Lower leg skin (tissue), 2 donors: ENCODE results near the genes CHMP3, ZNF514, FAHD2A and ADRA2B.

DNA sequence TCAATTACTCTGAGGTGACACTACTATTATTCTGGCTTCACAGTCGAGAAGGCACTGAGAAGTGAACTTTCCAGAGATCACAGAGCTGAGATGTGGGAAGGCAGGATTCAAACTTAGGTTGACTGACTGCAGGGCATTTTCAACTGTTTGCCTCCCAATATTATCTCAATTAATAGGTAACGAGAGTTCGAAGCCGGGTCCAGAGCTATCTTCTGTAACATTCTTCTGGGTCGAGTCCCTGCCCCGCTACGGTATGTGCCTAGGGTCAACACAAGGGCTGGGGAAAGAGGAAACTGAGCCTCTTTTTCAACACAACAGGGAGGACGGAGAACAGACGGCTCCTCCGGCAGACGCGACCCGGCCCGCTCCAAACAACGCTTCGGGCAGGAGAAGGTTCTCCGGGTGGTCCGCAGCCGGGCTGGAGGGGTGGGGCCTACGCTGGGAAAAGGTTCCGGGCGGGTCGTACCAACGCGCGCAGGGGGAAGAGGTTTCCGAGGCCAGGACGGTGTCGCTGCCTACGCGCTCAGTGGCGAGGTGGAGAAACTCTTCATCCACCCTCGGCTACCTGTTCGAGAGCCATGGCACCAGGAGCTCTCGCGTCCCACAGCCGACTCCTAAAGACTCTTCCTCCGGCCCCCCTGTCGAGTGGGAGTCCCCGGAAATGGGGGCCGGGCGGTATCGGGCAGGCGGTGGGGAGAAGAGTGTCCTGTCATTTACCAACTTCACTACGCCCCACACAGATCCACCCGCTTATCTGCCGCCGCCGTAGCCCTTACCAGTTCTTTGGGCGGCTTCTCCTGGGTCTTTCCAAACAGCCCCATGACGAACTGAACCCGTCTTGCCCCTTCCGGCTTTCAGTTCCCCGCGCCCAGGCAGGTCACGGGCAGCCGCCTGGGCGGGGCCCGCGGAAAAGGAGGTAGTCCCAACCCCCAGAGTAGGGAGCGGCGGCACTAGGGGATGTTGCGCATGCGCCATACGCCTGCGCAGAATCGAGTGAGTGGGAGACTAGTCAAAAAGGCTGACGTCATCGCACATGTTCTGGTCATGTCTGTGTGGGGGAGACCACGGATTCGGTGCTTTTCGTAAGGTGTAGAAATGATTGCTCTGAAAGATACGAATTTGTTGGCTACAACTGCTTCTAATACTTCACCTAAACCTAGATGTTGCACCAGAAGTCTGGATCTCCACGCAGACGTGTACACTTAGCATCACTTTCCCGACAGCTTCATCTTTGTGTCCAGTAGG is at the start of gene CHMP3:
CHMP3 (minus strand) TSS at position 916 of the 1,245 bp plus-strand sequence.
- PRO-cap = unidirectional peak, plus-strand start at position 309 of the sequence; bidirectional peak, plus-strand start at position 477 of the sequence, minus-strand start at position 381 of the sequence; bidirectional peak, plus-strand start at position 725 of the sequence, minus-strand start at position 616 of the sequence; bidirectional peak, plus-strand start at position 1,034 of the sequence, minus-strand start at position 870 of the sequence
- RAMPAGE, long total RNA, 2 experiments = start-site peak on the minus strand in 2 of 2 experiments, centred at positions 867 to 873 of the sequence, 753 to 1,368 reads per replicate

DNA sequence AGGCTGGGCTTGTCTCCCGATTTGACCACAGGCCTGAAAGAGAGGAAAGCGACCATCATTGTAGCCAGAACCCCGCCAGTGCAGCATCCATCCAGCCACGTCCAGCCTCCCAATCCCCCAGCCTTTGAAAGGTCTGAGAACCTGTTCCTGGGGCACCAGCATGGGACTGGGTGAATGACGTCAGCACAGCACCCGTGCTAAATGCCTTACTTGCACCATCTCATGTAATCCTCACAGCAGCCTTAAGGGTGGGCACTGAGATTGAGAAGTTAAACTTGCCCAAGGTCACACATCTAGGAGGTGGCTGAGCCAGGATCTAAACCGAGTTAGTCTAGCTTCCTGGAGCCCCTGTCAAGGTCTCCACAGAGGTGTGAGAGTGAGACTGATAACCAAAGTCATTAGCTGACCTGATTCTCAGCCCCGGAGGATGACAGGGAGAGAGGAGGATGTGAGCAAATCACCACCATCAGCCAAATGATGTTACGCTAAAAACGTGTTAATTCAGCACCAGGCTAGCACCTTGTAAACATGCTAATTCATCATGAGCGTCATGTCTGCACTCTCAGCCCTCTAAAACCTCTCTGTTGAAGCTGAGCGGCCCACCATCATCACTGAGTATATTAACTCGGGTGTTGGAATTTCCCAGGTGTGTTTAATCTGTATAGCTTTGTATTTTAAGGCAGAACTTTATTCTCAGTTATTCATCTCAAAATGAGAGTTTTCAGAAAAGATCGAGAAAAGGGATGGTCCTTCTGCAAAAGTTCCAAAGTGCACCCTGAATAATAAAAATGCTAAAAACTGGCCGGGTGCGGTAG is 4.6 kb downstream of the CD8A start:
- PRO-cap = no peak
- RAMPAGE, long total RNA, 2 experiments = no peak in any of the 2 experiments

GRCh38 chr2:86794714-86795900 is 4.4 kb upstream of the CD8A start:
- PRO-cap = no peak
- RAMPAGE, long total RNA, 2 experiments = no peak in any of the 2 experiments

- PRO-cap = no peak
- RAMPAGE, long total RNA, 2 experiments = no peak in any of the 2 experiments
These were observed 270.2 kb upstream of the PLGLB2 start for GRCh38 chr2:87477637-87478100.

DNA sequence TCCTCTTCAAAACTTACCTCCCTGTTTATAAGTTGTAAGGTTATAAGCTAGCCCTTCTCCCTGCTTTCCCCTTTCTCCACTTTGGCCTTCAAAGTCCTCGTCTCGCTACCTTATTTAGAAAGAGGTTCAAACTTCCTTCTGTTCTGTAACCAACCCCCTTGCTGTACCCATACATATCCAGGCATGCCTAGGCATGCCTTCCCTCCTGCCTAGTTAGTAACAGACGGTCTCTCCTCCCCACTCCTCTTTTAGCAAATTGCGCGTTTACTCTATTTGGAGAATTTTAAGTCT is 13.8 kb downstream of the TEX37 start:
- PRO-cap = no peak
- RAMPAGE, long total RNA, 2 experiments = no peak in any of the 2 experiments

DNA sequence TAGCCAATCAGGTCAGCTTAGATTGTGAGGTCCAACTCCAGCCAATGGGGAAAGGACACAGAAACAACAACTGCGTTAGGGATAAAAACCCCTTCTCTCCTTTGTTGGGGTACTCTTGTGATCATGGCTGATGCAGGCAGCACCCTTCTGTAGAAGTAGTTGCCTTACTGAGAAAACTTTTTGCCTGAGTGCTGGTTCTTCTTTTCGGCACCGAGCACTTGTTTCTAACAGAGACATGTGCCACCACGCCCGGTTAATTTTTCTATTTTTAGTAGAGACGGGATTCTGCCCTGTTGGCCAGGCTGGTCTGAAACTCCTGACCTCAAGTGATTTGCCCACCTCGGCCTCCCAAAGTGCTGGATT is 14.1 kb downstream of the TEX37 start:
- PRO-cap = no peak
- RAMPAGE, long total RNA, 2 experiments = no peak in any of the 2 experiments

- PRO-cap = no peak
- RAMPAGE, long total RNA, 2 experiments = no peak in any of the 2 experiments
These were observed 18.9 kb downstream of the EIF2AK3 start for GRCh38 chr2:88608300-88608907.

DNA sequence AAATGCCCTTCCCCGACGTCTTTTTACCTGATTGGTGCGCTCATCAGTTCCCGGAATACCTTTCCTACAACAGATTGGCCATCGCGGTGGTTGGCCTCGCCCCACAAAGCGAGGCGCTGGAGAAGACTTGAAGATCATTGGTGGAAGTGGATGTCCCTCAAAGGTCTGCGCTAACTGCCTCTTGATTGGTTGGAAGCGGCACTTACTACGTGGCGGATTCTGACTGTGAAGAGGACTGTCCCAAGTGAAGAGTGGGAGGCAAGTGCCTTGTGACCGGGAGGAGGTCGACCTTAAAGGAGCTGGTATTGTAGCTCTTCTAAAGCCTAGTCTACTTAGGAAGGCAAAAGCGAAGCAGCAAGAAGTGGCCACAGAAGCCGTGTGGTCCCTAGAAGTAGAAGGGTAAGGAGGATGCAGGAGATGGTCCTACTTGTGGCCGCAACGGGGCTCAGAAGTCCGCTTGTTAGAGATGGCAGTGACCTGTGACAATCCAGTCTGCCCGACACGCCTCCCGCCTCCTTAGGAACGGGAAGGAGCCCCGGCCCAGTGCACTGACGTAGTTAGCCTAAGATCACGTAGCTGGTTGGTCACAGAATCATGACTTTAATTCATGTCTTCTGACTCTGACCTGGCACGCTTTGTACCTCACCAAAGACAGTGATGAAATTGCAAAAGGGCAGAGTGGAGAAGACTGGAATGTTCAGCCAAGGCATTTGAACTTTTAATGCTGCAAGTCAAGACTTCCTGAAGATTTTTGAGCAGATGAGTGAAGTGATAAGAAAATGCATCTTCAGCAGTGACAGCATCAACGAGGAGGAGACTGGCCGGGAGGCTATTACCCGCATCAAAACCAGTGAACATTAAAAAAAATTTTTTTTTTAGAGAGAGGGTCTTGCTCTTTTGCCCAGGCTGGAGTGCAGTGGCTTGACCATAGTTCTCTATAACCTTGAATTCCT is 674 bp upstream of the EIF2AK3 start:
- PRO-cap = bidirectional peak, plus-strand start at position 210 of the sequence, minus-strand start outside the sequence; bidirectional peak, plus-strand start at position 654 of the sequence, minus-strand start at position 518 of the sequence
- RAMPAGE, long total RNA, 2 experiments = no peak in any of the 2 experiments

- PRO-cap = no peak
- RAMPAGE, long total RNA, 2 experiments = no peak in any of the 2 experiments
These were observed 169.9 kb downstream of the RPIA start for GRCh38 chr2:88861275-88861802.

- PRO-cap = no peak
- RAMPAGE, long total RNA, 2 experiments = no peak in any of the 2 experiments
These were observed 1143.6 kb downstream of the RPIA start for GRCh38 chr2:89834999-89835637.

GRCh38 chr2:89838335-89838932 is 1147.0 kb downstream of the RPIA start:
- PRO-cap = no peak
- RAMPAGE, long total RNA, 2 experiments = no peak in any of the 2 experiments

GRCh38 chr2:89968502-89969102 is 1277.1 kb downstream of the RPIA start:
- PRO-cap = no peak
- RAMPAGE, long total RNA, 2 experiments = no peak in any of the 2 experiments

GRCh38 chr2:95007728-95008237 is 17.7 kb upstream of the MAL start:
- PRO-cap = no peak
- RAMPAGE, long total RNA, 2 experiments = no peak in any of the 2 experiments

GRCh38 chr2:95109684-95110164 is 11.9 kb downstream of the MRPS5 start:
- PRO-cap = no peak
- RAMPAGE, long total RNA, 2 experiments = no peak in any of the 2 experiments

DNA sequence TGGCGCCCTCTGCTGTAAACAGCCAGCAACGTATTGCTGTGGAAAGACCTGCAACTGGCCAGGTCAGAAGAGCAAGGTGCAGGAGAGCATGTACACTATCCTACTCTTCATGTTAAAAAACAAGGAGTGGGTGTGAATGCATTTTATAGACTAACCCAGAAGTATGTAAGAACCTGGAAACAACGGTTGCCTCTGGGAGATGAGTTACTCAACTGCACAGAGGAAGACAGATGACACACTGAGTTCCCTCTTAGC is 6.2 kb downstream of the MRPS5 start:
- PRO-cap = no peak
- RAMPAGE, long total RNA, 2 experiments = no peak in any of the 2 experiments

DNA sequence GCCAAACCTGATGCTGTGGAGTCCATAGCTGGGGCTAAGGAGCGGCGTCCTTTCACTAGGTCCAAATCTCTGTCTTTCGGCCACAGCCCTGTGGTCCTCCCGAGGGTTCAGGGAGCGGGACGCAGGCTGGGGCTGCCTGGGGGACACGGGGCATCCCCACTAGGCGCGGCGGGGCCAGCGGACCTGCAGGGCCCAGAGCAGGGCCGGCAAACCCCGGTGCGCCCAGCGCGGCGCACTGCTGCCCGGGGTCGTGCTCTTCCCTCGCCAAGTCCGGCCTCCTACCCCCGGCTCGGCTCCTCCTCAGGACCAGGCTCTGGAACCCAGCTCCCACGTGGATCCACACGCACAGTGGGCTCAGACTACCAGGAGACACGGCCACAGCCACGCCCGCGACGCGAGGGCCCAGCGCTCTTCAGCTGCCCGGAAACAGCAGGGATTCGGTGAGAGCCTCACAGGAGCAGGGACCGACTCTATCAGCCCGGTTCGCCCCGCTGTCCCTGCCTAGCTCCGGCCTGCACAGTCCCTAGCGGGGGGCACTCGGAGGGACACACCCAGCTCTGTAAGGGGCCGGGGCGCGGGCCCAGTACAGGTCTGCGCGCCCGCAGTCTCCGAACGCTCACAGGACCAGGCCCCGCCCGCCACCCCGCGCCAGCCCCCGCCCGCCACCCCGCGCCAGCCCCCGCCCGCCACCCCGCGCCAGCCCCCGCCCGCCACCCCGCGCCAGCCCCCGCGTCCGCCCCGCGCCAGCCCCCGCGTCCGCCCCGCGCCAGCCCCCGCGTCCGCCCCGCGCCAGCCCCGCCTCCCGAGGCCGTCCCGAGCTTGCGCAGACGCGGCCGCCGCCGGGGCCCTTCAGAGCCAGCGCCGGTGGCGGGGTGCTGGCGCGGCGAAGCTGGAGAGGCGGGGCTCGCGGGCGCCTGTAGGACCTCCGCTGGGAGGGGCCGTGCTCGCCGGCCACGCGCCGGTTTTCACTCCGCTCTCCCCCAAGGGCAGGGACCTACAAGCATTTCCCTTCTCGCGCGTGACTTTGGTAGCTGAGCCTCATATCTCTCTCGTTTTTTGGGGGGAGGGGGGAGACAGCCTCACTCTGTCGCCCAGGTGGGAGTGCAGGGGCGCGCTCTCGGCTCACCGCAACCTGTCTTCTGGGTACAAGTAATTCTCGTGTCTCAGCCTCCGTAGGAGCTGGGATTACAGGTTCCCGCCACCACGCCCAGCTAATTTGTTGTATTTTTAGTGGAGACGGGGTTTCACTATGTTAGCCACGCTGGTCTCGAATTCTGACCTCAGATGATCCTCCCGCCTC is at the start of gene ZNF514:
ZNF514 (minus strand) TSS at position 891 of the 1,300 bp plus-strand sequence.
- PRO-cap = unidirectional peak, plus-strand start at position 357 of the sequence; bidirectional peak, plus-strand start at position 852 of the sequence, minus-strand start at position 891 of the sequence
- RAMPAGE, long total RNA, 2 experiments = no peak in any of the 2 experiments

GRCh38 chr2:95402443-95403645 is at the start of gene FAHD2A:
TSS of gene FAHD2A (plus strand) at chr2:95402708.
- PRO-cap = bidirectional peak, plus-strand start at chr2:95402719, minus-strand start at chr2:95402609
- RAMPAGE, long total RNA, 2 experiments = start-site peak on the plus strand in 2 of 2 experiments, at chr2:95402704-95402736 at its widest, 50 to 116 reads per replicate

- PRO-cap = no peak
- RAMPAGE, long total RNA, 2 experiments = no peak in any of the 2 experiments
These were observed 166.7 kb downstream of the ANKRD36C start for GRCh38 chr2:95824627-95825597.

DNA sequence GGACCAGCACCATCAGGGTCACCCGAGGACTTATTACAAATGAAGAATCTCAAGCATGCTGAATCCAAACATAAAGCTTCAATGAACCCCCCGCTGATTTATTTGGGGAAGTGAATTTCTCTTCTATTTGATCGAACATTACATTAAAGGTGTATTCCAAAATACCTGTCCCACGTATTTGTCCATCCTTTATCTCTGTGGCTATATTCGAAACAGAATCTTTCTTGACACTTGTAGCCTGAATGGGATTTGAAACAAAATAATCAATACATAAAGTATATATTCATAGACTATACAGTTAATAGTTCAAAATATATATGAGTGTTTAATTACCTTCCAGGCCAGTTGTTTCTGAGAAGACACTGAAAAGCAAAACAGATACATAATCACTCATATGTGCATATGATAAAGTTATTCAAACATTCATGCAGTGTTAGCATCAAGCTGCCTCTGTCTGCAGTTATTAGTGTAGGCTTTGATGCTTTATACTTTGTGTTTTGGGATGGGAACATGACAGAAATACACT is 105.7 kb downstream of the ANKRD36C start:
- PRO-cap = no peak
- RAMPAGE, long total RNA, 2 experiments = no peak in any of the 2 experiments

- PRO-cap = bidirectional peak, plus-strand start at chr2:96116633, minus-strand start at chr2:96116557; unidirectional peak, minus-strand start at chr2:96117140
- RAMPAGE, long total RNA, 2 experiments = no peak in any of the 2 experiments
These were observed at the start of gene ADRA2B for GRCh38 chr2:96116202-96117377. TSS of gene ADRA2B (minus strand) at chr2:96116571.